ENCODE measurements around the gene CARD11.

DNA sequence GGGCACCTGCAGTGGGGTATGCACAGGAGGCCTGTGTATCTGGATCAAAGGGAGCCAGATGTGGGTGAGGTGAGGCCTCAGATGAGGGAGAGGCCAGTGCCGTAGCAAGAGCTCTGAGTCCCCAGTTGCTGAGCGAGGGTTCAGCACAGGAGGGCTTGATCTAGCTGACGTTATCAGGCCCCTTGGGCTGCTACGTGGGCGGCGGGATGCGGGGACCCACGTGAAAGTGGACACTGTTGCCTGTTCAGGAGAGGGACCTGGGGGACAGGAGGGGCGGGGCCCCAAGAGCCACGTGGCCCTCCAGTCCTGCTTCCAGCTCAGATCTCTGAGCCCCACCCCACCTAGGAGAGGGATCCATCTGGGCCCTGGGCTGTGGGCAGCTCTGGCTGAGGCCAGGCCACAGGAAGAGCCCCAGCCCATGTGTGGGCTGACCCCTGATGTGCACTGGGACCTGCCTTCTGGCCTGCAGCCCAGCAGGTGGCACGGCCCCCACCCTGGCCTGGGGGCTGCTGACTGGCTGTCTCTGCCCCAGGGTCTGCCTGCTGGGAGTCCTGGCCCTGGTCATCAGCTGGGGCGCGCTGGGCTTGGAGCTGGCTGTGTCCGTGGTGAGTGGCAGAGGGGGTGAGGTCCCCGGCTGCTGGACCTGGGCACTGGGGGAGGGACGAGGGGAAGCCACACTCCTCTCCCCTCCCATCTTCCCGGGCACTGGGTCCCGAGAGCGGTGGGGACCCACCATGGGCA is 17.4 kb downstream of the TTYH3 start:
- PRO-cap, 2 experiments = no peak in any of the 2 experiments

- PRO-cap, 2 experiments = no peak in any of the 2 experiments
Measured at GRCh38 chr7:2667855-2668512, 20.0 kb upstream of the AMZ1 start.

DNA sequence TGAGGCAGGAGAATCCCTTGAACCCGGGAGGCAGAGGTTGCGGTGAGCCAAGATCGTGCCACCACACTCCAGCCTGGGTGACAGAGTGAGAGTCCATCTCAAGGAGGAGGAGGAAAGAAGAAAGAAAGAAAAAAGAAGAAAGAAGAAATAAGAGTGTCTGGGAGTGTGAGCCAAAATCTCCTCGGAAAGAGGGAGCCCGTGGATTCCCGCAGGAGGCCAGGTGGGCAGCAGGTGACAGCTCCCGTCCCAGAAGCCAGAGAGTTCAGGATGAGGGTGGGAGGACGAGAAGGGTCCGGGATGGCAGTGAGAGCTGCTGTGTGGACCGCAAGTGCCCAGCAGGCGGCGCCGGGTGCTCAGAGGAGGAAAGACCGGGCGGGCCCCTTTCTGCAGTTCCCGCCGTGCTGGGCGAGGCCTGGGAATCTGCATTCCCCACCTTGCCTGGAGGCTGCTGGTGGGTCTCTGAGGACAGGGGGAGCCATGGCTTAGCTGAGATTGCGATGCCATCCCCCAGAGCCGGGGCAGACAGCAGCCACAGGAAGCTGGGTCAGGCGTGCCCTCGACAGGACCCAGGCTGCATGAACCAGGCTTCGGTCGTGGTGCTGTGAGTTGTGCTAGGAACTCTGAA is 17.1 kb upstream of the AMZ1 start:
- PRO-cap, 2 experiments = no peak in any of the 2 experiments

- PRO-cap, 2 experiments = no peak in any of the 2 experiments
Measured at GRCh38 chr7:2681860-2682295, 6.1 kb upstream of the AMZ1 start.

- PRO-cap, 2 experiments = no peak in any of the 2 experiments
Measured at GRCh38 chr7:2710259-2710820, 22.3 kb downstream of the AMZ1 start.

- PRO-cap, 2 experiments = no peak in any of the 2 experiments
Measured at GRCh38 chr7:2713246-2713922, 25.4 kb downstream of the AMZ1 start.

DNA sequence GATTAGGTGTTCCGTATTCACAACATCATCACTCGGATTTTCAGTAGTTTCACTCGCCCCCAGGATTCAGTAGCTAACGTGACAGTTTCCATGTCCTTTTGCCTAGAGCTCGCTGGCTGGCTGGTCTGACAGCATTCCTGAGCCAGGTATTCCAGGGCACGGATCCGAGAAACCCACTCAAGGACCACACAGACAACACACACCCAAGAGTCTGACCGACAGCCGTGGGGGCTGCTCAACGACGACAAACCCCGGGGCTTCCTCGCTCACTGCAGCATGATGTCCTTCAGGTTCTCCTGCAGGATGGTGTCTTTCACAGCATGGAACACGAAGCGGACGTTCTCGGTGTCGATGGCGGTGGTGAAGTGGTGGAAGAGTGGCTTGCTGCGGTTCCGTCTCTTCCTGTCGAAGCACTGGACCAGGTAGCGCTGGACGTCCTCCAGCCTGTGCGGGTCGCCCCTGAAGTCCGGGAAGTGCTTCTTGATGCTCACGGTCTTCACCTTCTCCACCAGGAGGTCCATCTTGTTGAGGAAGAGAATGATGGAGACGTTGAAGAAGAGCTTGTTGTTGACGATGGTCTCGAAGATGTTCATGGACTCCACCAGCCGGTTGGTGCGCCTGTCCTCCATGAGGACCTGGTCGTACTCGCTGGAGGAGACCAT is 43.0 kb downstream of the AMZ1 start:
- PRO-cap, 2 experiments = no peak in any of the 2 experiments

- PRO-cap, 2 experiments = no peak in any of the 2 experiments
Measured at GRCh38 chr7:2821870-2822555, 22.1 kb downstream of the GNA12 start.

- PRO-cap, 2 experiments = no peak in any of the 2 experiments
Measured at GRCh38 chr7:2832023-2833119, 11.7 kb downstream of the GNA12 start.

DNA sequence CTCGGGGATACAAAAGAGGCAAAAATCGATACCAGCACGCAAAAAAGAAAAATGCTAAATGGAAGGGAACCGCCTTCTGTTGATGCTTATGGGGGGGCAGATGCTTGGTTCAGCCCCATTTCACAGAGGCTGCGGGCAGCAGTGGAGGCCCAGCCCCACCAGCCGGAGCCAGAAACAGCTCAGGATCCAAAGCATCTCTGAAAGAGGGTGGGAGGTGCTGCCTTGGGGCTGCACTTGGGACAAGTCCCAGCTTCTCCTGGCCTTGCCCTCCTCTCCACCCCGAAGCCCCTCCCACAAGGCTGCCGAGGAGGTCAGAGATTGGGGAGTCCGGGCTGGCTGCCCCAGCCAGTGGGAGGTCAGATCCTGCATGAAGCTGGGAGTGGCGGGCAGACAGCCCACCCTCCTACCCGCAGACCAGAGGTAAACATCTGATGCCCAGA is 36.7 kb upstream of the GNA12 start:
- PRO-cap, 2 experiments = no peak in any of the 2 experiments

- PRO-cap, 2 experiments = no peak in any of the 2 experiments
Measured at GRCh38 chr7:3043514-3044208, at the start of gene CARD11. CARD11 (minus strand) TSS chr7:3043867.

GRCh38 chr7:3062798-3063724 is 19.4 kb upstream of the CARD11 start:
- PRO-cap, 2 experiments = no peak in any of the 2 experiments

- PRO-cap, 2 experiments = peak in 1 of 2 experiments; most common plus-strand start chr7:3104276 (in 1)
Measured at GRCh38 chr7:3104201-3104486, 60.5 kb upstream of the CARD11 start.

GRCh38 chr7:3181329-3182189 is 119.5 kb upstream of the SDK1 start:
- PRO-cap, 2 experiments = no peak in any of the 2 experiments

DNA sequence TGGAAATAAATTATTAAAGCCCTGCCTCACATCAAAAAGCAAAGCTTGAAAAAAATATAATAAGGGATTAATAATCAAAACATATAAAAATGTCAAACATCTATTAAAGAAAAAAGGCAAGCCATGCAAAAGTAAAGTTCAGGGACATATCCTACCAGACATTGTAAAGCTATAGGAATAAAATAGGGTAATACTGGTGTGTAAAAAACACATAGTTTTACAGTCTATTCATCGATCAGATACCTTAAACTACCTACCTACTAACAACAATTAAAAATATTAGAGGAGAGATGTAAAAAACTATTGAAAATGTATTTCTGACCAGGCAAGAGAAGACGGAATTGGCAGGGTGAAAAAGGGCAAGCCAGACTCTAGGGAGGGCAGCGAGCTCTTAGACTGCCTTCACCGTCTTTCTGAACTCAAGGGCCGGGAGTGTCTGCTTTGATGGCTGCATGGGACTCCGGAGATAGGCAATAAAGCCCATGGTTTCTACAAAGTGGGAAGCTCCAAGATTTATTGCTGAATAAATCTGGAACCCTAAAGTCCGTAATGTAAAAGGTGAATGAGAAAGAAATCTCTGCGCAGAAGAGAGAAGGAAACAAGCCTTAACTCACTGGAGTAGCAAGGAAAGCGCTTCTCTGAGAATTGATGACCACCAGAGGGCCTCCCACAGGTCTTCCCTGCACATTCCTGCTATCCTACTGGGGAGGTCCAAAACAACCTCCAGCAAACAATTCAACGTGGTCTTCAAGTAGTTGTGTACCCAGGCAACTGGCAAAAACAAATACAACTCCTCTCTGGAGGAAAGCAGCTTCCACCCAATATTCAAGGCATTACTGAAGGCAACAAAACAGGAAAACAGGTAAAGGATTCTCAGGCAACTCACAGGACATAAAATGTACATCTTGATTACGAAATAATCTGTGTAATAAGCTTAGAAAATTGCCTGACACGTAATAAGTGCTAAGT is 181.2 kb downstream of the SDK1 start:
- PRO-cap, 2 experiments = no peak in any of the 2 experiments

DNA sequence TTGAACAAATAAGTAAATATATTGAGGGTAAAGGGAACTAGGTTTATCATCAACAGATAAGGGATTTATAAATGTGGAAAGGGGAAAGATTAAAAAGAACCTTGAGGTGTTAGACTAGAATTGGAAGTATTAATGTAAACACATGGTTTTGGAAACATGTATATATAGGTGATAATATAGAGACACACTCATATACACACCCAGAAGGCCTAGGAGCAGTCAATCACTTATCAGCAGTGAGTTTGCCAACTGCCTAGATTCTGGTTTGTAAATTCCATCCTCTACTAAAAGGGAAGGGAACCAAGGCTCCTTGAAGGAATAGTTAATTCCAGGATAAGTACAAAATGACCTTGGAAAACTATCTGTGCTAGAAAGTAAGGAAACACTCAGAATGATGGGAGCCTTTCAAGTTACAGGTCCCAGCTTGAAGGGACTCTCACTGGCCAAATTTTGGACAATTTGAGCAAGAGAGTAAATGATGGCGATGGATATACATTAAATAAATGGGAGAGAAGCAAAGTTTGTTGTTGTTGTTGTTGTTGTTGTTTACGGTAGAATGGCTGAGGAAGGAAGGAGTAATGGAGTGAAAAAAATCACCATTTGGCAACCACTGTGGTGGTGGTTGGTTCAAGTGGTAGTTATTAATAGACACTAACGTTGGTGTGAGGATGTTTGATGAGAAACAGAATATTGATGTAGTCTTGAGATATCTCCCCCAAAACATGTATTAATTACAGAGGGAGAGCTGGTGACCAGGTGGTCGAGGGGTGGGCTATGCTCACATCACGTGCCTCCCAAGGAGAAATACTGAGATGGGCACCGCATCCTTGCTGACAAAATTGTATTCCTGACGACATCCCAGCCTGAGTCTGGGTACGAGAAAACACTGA is 228.2 kb downstream of the SDK1 start:
- PRO-cap, 2 experiments = no peak in any of the 2 experiments

- PRO-cap, 2 experiments = peak in 1 of 2 experiments; most common plus-strand start chr7:3700969 (in 1)
Measured at GRCh38 chr7:3700789-3701269, 399.8 kb downstream of the SDK1 start.

DNA sequence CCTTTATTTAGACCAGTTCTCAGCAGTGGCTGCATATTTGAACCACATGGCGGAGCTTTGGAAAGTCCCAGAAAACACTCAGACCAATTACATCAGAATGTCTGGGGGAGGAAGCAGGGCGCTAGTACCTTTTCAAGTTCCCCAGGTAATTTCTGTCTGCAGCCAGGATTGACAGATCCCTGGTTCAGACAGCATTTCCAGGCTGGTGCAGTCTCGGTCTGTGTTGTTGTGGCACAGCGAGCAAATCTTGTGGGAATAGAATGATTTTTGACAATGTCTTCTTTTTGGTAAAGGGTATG is 561.1 kb downstream of the SDK1 start:
- PRO-cap, 2 experiments = no peak in any of the 2 experiments

DNA sequence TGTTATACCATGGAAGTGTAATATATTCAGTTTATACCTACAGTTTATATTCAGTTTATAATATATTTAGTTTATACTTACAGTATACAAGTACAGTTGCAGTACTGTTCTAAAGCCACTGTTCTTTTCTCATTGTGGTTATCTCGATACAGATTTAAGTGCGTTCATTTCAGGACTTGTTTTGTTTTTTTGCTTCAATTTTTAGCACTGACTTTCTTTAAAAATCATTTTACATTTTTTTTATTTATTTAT is 596.9 kb upstream of the FOXK1 start:
- PRO-cap, 2 experiments = no peak in any of the 2 experiments

DNA sequence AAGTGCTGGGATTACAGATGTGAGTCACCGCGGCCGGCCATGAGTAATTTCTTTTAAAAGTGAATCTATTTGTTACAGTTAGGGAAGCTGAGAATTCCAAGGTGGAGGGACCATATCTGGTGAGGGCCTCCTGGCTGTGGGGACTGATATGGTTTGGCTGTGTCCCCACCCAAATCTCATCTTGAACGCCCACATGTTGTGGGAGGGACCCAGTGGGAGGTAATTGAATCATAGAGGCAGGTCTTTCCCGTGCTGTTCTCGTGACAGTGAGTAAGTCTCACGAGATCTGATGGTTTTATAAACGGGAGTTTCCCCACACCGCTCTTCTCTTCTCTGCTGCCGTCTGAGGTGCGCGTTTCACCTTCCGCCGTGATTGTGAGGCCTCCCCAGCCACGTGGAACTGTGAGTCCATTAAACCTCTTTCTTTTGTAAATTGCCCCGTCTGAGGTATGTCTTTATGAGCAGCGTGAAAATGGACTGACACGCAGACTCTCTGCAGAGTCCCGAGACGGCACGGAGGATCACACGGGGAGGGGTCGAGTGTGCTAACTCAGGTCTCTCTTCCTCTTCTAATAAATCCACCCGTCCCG is 148.6 kb upstream of the FOXK1 start:
- PRO-cap, 2 experiments = no peak in any of the 2 experiments